CD14-positive monocyte (primary cell): ENCODE measurements around a stretch of chr11.

DNA sequence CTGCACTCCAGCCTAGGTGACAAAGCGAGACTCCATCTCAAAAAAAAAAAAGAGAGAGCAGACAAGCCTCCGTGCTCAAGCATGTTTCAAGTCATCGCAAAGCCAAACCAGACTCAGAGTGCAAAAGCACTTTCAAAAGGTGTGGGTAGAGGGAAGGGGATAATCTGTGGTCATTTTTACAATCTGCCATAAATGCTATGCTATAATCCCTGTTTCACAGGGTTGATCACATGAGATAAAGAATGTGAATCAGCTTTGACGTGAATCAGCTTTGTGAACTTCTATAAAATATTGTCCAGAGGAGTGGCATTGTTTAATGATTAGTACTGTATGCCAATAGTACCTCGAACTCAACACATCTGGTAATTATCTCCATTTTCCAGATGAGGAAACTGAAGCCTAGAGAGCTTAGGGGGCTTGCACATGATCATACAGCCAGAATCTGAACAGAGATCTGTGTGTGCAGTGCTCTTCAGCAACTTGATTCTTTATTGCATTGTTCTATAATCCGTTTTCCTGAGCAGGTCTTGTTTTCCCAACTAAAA lies 20.0 kb upstream of the POLD3 start:
- CAGE, long polyA plus RNA, result no peak

DNA sequence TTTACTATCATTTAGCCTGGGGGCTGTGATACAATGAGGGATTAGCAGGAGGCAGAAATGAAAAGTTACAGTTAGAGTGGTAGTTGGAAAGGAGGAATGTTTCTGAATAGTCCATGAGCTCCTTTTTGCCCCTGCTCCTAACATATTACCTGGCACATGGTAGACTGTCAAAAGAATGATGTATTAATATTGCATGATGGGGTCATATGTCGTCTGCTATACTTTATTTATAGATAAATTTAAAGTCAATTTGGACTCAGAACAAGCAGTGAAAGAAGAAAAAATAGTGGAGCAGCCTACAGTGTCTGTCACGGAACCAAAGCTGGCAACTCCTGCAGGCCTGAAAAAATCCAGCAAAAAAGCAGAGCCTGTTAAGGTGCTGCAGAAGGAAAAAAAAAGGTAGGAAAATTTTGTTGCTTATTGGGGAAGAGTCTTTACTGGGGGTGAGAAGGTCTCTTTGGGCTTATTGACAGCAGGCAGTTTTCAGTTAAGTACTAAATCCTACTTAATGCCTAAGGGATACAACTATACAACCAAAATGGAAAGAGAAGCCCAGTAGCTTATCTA lies 32.9 kb downstream of the POLD3 start:
- CAGE, long polyA plus RNA, result no peak

- CAGE, long polyA plus RNA, result no peak
Measured at GRCh38 chr11:75147652-75148412, 3.1 kb upstream of the SLCO2B1 start.

DNA sequence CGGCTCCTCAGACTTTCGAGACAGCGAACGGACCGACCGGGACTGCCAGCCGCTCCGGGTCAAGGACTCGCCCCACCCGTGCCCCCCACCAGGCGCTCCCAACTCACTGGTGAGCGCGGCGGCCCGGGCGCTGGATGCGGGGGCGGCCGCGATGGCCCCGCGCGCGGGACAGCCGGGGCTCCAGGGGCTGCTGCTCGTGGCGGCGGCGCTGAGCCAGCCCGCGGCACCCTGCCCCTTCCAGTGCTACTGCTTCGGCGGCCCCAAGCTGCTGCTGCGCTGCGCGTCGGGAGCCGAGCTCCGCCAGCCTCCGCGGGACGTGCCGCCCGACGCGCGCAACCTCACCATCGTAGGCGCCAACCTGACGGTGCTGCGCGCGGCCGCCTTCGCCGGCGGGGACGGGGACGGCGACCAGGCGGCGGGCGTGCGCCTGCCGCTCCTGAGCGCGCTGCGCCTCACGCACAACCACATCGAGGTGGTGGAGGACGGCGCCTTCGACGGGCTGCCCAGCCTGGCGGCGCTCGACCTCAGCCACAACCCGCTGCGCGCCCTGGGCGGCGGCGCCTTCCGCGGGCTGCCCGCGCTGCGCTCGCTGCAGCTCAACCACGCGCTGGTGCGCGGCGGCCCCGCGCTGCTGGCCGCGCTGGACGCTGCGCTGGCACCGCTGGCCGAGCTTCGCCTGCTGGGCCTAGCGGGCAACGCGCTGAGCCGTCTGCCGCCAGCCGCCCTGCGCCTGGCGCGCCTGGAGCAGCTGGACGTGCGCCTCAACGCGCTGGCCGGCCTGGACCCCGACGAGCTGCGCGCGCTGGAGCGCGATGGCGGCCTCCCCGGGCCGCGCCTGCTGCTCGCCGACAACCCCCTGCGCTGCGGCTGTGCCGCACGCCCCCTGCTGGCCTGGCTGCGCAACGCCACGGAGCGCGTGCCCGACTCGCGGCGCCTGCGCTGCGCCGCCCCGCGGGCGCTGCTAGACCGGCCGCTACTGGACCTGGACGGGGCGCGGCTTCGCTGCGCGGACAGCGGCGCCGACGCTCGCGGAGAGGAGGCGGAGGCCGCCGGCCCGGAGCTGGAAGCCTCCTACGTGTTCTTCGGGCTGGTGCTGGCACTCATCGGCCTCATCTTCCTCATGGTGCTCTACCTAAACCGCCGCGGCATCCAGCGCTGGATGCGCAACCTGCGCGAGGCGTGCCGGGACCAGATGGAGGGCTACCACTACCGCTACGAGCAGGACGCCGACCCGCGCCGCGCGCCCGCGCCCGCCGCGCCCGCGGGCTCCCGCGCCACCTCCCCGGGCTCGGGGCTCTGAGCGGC lies 777 bp downstream of the TPBGL start:
- CAGE, long polyA plus RNA, result no peak

GRCh38 chr11:75259853-75260510 lies 19.4 kb downstream of the TPBGL start:
- CAGE, long polyA plus RNA, result no peak

- CAGE, long polyA plus RNA, result no peak
Measured at GRCh38 chr11:75301472-75302345, 49.8 kb downstream of the ARRB1 start.

DNA sequence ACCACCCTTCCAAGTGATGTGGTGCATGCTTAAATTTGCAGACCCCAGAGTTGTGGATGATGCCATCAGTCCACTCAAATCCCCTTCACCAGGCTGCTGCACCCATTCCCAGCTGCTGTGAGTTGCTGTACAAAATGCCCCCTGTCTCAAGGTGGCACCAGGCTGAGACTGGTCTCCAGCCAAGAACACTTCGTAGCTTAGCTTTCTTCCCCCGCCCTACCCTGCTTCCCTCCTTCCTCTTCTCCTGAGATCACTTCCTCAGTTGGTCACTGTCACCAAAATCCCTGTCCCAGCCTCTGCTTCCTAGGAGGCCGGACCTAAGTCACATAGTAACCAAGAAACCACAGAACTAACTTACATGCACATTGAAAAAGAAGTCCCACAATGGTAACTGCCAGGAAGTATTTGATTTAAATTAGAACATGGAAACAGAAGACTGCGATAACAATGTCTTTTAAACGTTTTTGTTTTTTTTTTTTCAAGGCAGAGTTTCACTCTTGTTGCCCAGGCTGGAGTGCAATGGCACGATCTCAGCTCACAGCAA lies 18.4 kb upstream of the ARRB1 start:
- CAGE, long polyA plus RNA, result no peak

GRCh38 chr11:75432663-75433035 lies 354 bp downstream of the KLHL35 start:
- CAGE, long polyA plus RNA, result no peak

- CAGE, long polyA plus RNA, result no peak
Measured at GRCh38 chr11:75450966-75451726, 18.1 kb upstream of the KLHL35 start.

GRCh38 chr11:75476709-75477448 lies 43.9 kb upstream of the KLHL35 start:
- CAGE, long polyA plus RNA, result no peak

- CAGE, long polyA plus RNA, result no peak
Measured at GRCh38 chr11:75564814-75565985, 3.1 kb downstream of the SERPINH1 start.

GRCh38 chr11:75583621-75584376 lies 21.7 kb downstream of the SERPINH1 start:
- CAGE, long polyA plus RNA, result no peak

DNA sequence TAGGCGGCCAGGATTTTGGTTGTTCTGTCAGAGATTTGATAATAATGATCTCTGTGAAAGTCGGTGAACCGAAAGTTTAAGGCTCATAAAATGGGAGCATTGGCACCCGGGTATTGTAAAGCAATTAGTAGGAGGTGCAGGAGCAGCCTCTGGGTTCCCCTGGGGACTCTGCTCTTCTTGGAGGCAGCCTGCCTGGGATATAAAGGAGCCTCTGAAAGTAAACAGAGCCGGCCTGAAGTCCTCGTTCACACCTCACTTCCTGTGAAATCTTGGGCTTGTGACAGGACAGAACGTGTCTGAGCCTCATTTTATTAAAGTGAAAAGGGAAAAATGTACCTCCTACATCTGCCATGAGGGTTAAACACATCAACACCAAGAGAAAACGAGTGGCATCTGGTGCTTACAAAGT lies 33.8 kb downstream of the MAP6 start:
- CAGE, long polyA plus RNA, result no peak

DNA sequence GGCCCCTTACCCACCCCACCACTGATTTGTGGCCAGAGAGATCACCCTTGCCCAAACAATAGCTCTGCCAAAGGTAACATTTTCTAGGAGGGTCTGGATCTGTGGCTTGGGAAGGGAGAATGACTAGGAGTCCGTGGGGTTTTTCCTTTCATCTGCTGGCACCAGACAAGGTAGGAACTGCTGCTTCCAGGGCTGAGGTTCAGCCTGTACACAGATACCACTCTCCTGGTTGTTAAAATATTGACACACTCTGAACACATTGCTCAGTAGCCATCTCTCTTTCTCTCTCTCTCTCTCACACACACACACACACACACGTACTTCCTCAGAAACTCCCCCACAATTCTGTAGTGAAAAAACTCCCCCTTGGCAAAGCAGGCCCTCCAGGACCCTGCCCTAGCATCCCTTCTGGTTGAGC lies 1.1 kb downstream of the MOGAT2 start:
- CAGE, long polyA plus RNA, result no peak

DNA sequence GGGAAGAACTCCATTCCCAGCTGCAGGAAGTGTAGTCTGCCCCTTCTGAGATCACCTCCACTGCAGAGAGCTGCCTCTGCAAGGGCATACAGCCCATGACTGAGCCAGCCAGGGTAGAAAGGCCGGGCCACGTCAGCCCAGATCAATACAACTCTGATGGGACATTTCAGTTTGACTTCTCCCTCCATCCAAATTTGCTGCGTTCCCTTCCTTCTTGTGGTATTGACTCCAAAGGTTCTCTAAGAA lies 19.7 kb downstream of the MOGAT2 start:
- CAGE, long polyA plus RNA, result no peak

- CAGE, long polyA plus RNA, result no peak
Measured at GRCh38 chr11:75810735-75811016, 4.3 kb upstream of the UVRAG start.

- CAGE, long polyA plus RNA, result no peak
Measured at GRCh38 chr11:75873323-75874237, 58.6 kb downstream of the UVRAG start.

DNA sequence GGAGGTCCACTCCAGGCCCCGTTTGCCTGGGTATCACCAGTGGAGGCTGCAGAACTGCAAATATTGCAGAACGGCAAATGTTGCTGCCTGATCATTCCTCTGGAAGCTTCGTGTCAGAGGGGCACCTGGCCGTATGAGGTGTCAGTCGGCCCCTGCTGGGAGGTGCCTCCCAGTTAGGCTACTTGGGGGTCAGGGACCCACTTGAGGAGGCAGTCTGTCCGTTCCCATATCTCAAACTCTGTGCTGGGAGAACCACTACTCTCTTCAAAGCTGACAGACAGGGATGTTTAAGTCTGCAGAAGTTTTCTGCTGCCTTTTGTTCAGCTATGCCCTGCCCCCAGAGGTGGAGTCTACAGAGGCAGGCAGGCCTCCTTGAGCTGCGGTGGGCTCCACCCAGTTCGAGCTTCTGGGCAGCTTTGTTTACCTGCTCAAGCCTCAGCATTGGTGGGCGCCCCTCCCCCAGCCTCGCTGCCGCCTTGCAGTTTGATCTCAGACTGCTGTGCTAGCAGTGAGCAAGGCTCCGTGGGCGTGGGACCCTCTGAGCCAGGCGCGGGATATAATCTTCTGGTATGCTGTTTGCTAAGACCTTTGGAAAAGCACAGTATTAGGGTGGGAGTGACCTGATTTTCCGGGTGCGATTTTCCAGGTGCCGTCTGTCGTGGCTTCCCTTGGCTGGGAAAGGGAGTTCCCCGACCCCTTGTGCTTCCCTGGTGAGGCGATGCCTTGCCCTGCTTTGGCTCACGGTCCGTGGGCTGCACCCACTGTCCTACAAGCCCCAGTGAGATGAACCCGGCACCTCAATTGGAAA lies 164.3 kb downstream of the UVRAG start:
- CAGE, long polyA plus RNA, result no peak

DNA sequence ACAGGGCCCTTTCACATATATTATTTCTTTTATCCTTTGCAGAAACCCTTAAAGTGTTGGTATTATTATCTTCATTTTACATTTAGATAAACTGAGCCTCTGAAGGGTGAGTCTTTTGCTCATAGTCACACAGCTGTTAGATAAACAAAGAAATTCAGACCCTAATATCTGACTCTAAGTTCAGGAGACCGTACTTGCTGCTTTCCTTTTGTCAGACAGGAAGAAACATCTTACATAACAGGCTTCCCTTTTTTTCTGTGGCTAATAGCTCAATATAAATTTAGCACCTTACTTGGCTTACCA lies 128.8 kb downstream of the WNT11 start:
- CAGE, long polyA plus RNA, result no peak

DNA sequence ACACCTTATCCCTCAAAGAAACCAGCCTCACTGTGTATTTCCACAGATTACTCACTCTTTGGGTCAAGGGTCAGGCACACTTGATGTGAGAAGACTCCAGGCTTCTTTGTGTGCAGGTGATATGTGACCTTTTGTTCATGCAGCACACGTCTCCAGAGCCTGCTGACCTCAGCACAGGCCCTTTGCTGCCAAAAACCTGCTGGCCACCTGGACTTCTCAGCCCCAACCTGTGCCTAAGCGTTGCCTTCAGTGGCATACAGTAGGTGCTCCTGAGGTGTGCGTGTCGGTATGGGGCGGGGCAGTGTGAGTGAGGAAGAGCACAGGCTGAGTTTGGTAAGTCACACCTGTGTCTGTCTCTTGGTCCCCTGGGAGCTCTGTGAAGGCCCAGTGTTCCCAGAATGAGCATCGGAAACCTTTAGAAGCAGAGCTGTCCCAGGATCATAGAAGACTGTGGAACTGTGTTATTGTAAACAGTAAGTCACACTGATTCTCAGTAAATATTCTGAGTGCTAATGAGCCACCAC lies 58.0 kb downstream of the WNT11 start:
- CAGE, long polyA plus RNA, result no peak